Measurements from ENCODE around the genes DRC7 and PRSS54.

DNA sequence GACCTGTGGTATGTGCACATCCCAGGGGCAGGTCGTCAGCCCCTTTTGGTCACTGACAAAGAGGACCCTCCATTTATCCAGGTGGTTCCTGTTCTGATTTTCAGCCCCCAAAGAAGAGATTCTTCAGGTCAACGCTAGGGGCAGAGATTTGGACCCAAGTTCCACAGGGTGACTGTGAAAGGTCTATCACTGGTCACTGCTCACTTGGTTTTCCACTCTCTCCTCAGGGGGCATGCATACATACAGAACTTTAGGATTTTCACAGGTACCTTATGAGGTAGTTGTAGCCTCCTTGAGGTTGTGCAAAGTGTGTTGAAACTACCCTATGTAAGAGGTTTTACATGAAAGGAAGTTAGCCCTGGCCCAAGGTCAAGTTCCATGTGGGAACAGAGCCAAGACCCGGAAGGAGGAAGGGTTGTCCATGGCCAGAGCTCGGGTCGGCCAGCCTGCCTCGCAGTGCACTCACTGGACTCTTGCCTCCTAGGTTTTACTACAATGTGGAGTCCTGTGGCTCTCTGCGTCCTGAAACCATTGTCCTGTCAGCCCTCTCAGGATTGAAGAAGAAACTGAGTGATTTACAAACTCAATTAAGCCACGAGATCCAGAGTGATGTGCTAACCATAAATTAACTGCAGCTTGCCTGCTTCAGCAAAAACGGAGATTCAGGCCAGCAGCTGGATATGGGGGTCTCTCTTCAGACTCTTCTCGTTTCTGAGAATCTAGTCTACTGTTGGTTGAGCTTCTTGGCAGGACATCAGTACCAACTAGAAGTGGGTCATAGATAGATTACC, 8.2 kb downstream of the POLR2C start:
- RRBS, 2 experiments: no CpG with 5 or more reads among the region's 10 CpGs
CAGE:
- cytosol, long polyA minus RNA: no peak
- cytosol, long polyA plus RNA: no peak
- long polyA plus RNA: no peak
- nucleus, long polyA minus RNA: no peak
- nucleus, long polyA plus RNA: no peak

DNA sequence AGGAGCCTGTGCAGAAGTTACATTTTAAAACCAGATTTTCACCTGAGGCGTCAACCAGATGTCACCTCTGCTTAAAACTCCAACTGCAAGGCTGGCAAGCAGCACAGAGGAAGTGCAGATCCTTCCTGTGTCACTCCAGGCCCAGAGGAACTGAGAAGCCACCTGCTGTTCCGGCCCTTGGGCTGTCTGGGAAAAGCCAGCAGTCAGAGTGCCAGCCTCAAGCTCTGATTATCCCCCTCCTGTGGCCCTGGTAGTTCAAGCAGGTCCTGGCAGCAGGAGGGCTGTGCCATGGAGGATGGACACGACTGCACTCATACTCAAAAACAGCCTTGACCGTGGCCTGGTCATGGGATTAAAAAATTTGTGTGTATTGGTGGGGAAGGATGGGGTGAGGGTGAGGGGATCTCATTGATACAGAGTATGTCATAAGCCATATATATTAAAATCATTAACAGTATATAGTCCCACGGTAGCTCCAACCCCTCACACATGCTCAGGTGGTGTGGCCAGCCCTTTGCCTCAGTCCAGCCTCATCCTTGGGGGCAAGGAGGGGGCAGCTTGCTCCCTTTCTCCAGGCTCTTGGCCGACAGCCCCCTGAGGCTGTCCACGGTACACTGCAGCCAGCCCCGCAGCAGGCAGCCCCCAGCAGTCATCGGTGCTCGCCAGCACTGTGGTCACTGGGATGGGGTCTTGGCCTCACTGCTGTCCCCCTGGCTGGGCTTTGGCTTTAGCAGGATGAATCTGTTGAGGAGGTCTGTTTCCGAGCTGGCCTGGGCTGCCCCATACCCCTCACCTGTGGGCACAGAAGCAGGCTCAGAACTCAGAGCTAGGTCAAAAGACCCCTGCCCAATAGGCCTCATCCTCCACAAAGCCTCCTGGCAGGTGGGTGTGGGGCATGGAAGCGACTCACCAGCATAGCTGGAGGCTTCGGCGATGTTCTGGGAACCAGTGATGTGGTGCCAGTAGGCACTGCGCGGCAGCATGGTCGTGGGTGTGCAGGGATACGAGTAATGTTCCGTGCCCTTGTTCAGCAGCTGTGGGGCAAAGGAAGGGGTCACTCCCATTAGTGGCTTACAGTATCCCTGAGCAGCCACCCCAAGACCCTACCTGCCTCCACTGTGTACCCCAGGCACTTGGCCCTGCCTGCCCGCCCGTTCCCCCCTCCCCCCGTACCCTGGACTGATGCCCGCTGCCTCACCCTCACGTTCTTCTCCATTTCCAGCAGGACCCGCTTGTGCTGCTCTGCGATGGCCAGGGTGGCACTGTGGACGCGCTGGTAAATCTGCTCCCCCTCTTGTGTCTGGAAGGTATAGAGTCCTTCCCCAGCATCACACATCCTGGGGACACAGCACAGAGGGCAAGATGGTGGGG, 10.7 kb downstream of the POLR2C start:
- RRBS, 2 experiments: no CpG with 5 or more reads among the region's 28 CpGs
CAGE:
- cytosol, long polyA minus RNA: no peak
- cytosol, long polyA plus RNA: no peak
- long polyA plus RNA: no peak
- nucleus, long polyA minus RNA: no peak
- nucleus, long polyA plus RNA: no peak

DNA sequence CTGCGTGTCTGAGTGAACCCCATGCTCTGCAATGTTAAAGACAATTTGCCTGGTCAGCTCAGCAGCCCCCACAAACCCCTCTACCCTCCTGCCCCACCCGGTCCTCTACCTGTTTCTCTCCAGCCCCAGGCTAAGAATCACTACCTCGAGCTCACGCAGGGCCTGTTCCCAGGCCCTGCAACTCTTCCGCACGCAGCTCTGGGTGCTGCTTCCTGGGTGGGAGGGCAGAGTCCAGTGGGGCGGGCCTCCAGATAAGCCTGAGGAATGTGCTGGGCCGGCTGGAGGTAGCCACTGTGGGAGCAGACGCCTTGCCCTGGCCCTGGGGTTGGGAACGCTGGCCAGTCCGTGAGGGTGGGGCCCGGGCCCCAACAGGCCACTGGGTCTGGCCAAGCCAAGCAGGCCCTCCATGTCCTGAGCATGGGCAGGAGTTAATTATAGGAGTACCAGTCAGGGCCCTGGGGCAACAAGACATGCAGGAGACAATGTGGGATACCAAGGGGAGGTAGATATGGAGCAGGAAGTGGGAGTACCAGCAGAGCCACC, 6.0 kb downstream of the DOK4 start:
- RRBS, 2 experiments: 1 to 3% methylated on average over 5 of the region's 12 CpGs
CAGE:
- cytosol, long polyA minus RNA: start-site peak on the minus strand centred at position 188 of the sequence, 98 bp wide, 75 reads
- cytosol, long polyA plus RNA: start-site peak on the minus strand centred at position 191 of the sequence, 50 bp wide, 228 and 223 reads in 2 replicates
- long polyA plus RNA: start-site peak on the minus strand centred at position 183 of the sequence, 56 bp wide, 166 and 183 reads in 2 replicates
- nucleus, long polyA minus RNA: no peak
- nucleus, long polyA plus RNA: start-site peak on the minus strand centred at position 182 of the sequence, 39 bp wide, 380 and 310 reads in 2 replicates

DNA sequence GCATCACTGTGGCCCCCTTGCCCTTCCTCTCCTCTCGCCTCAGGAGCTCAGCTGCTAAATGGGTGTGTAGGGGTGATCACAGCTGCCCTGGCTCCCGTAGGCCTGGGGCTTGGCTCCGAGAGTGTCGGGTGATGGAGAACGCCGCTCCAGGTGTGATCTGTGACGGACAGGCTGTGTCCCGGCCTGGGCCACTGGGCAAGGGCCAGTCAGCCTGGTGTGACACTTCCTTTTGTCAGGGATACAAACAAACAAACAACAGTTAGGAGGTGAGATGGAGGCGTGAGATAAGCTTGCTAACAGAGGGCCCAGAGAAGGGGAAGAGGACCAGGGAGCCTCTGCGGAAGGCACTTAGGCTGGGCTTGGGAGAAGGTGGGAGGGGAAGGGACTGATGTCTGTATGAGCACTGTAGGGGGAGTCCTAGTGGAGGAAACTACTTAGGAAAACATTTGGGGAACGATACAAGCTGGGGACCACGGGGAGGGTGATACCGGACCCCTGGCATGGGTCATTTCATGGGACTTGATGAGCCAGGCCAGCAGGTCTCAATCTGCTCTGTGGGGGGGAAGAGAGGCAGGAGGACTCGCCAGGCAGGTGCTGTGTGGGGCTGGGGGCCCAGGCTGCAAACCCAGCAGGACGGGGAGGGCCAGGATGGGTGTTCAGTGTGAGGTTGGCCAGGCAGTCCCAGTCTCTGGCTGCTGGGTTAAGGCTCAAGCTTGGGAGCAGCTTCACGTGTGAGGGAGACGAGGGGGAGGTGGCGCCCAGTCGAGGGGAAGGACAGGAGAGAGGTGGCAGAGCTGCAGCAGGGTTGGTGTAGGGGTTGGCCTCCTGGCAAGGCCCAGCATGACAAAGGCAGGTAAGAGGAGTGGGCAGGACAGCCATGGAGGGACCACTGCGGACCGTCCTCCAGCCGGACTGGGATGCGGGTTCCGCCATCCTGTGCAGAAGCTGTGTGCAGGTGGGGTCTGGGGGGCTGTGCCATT, 2.3 kb downstream of the ADGRG1 start:
- RRBS, 2 experiments: no CpG with 5 or more reads among the region's 24 CpGs
CAGE:
- cytosol, long polyA minus RNA: no peak
- cytosol, long polyA plus RNA: no peak
- long polyA plus RNA: no peak
- nucleus, long polyA minus RNA: no peak
- nucleus, long polyA plus RNA: no peak

DNA sequence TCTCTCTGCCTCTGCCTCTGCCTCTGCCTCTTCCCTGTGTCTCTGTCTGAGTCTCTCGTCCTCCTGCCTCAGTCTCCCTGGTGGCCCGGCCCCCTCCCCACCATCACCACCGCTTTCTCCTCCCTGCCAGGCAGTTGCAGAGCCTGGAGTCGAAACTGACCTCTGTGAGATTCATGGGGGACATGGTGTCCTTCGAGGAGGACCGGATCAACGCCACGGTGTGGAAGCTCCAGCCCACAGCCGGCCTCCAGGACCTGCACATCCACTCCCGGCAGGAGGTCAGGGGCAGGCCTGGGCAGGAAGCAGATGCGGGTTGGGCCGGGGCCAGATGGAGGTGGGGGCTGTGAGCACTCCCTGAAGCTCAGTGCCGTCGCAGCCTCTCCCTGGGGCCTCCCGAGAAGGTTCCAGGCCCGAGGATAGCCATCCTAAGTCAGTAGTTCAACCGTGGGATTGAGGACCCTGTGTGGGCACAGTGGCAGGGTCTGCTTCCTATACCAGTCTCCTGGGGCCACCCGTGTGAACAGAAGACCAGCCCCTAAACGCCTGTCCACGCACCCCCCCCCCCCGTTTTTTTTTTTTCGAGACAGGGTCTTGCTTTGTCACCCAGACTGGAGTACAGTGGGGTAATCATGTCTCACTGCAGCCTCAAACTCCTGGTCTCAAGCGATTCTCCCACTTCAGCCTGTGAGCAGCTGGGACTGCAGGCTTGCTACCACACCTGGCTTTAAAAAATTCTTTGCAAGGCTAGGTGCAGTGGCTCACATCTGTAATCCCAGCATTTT, 14.1 kb upstream of the ADGRG3 start:
- RRBS, 2 experiments: 90 to 91% methylated on average over 6 to 7 of the region's 23 CpGs
CAGE:
- cytosol, long polyA minus RNA: no peak
- cytosol, long polyA plus RNA: no peak
- long polyA plus RNA: no peak
- nucleus, long polyA minus RNA: no peak
- nucleus, long polyA plus RNA: no peak

DNA sequence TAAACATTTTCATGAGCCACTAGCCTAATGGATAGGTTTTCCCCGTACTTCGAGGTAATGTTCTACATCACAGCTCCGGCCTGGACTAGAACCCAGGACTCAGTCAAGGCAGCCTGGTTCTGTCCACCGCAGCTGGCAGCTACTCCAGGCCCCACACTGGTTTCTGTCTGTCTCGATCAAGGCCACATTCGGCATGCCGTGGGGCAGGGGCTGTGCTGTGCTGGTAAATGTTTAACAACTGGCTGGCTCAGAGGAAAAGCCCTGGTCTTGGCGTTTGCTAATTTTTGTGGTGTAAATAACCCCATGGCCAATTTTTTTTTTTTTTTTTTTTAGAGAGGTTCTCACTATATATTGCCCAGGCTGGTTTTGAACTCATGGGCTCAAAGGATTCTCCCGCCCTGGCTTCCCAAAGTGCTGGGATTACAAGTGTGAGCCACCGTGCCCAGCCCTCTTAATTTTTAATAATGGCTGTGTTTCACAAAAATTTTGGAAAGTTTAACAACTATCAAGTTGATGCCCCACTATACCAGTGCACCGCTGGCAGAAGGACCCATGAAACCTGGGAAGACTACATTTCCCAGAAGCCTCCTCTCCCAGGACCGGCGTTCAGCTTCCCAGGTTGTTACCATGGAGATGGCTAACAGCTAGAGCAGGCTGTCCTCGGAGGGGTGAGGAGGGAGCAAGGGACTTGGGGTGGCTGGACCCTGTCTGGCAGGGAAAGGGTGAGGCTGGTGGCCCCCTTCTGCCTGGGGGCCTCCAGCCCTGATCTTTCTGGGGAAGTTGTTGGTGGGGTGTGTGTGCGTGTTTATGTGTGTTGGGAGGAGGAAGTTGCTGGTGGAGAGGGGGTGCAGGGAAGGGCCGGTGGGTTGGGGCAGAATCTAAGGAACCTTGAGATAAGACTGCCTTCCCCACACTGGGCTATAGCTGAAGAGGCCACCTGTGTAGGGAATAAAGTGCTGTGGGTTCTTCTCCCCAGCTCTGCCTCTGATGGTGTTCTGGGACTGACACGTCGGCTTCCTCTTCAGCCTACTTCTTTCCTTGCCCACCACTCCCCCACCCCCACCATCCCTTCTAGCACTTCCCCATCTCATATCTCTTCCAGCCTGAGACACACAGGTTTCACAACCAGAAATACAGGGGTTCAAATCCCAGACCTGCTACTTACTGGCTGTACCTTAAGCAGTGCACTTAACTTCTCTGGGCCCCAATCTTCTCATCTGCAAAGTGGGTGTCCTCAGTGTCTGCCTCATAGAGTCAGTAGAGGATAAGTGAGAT, at the start of gene DRC7:
DRC7 (plus strand) TSS at position 622 of the 1,275 bp plus-strand sequence.
- RRBS, 2 experiments: no CpG with 5 or more reads among the region's 18 CpGs
CAGE:
- cytosol, long polyA minus RNA: no peak
- cytosol, long polyA plus RNA: no peak
- long polyA plus RNA: no peak
- nucleus, long polyA minus RNA: no peak
- nucleus, long polyA plus RNA: no peak

GRCh38 chr16:57734568-57735662, 655 bp upstream of the KATNB1 start:
- RRBS, 2 experiments: no CpG with 5 or more reads among the region's 49 CpGs
CAGE:
- cytosol, long polyA minus RNA: no peak
- cytosol, long polyA plus RNA: no peak
- long polyA plus RNA: no peak
- nucleus, long polyA minus RNA: no peak
- nucleus, long polyA plus RNA: no peak

GRCh38 chr16:57802888-57803182, 544 bp upstream of the KIFC3 start:
- RRBS, 2 experiments: no CpG with 5 or more reads among the region's 13 CpGs
CAGE:
- cytosol, long polyA minus RNA: no peak
- cytosol, long polyA plus RNA: no peak
- long polyA plus RNA: no peak
- nucleus, long polyA minus RNA: no peak
- nucleus, long polyA plus RNA: no peak

DNA sequence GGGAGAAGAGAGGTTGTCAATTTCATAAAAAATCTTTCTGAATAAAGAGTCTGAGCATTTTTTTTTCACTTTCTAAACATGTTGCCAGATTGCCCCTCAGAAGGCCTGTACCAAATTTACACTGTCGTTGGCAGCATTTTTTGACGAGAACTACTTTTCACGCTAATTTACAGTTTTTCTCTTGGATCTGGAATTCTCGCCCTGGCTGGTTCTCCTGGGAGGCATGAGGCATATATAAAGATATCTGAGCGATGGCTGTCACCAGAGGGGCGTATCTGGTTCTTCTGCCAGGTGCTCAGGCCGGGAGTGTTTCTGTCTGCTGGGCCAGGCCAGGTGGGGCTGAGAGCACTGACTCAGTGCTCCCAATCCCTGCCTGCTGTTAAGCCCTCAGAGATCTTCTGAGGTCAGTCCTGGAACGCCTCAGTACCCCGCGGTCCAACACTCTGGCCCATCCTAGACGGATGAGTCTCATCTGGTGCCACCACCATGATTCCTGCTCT, 7.4 kb upstream of the KIFC3 start:
- RRBS, 2 experiments: no CpG with 5 or more reads among the region's 11 CpGs
CAGE:
- cytosol, long polyA minus RNA: no peak
- cytosol, long polyA plus RNA: no peak
- long polyA plus RNA: no peak
- nucleus, long polyA minus RNA: no peak
- nucleus, long polyA plus RNA: no peak

- RRBS, 2 experiments: no CpG with 5 or more reads among the region's 11 CpGs
CAGE:
- cytosol, long polyA minus RNA: start-site peak on the plus strand at chr16:57810467-57810522, 10 reads
- cytosol, long polyA plus RNA: no peak
- long polyA plus RNA: no peak
- nucleus, long polyA minus RNA: no peak
- nucleus, long polyA plus RNA: no peak
Measured at GRCh38 chr16:57810192-57810721, 8.0 kb upstream of the KIFC3 start.

GRCh38 chr16:57816022-57816819, 13.9 kb upstream of the KIFC3 start:
- RRBS, 2 experiments: no CpG with 5 or more reads among the region's 16 CpGs
CAGE:
- cytosol, long polyA minus RNA: no peak
- cytosol, long polyA plus RNA: no peak
- long polyA plus RNA: no peak
- nucleus, long polyA minus RNA: no peak
- nucleus, long polyA plus RNA: no peak

GRCh38 chr16:57892355-57893079, 78.4 kb downstream of the CNGB1 start:
- RRBS, 2 experiments: no CpG with 5 or more reads among the region's 12 CpGs
CAGE:
- cytosol, long polyA minus RNA: start-site peak on the plus strand at chr16:57892947-57892968, 10 reads
- cytosol, long polyA plus RNA: no peak
- long polyA plus RNA: no peak
- nucleus, long polyA minus RNA: no peak
- nucleus, long polyA plus RNA: no peak

DNA sequence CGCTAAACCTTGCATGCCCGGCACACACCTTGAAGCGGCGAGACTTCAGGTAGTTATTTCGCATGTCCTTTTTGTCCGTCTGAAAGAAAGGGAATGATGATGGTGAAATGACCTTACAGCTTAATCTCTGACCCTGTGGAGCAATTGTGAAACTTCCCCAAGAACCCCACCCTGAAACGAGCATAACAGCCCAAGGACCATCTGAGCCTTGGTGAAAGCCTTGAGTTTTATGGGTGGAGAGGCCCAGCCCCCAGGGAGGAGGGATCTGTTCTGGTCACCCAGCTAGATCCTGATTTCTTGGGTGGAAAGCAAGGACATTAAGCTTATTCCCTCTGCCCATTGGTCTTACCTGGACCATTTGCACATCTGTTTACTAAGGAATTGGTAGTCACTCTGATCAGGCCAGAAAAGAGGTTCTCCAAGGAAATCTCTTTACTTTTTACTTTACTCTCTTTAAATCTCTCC, 54.8 kb downstream of the CNGB1 start:
- RRBS, 2 experiments: no CpG with 5 or more reads among the region's 7 CpGs
CAGE:
- cytosol, long polyA minus RNA: no peak
- cytosol, long polyA plus RNA: no peak
- long polyA plus RNA: no peak
- nucleus, long polyA minus RNA: no peak
- nucleus, long polyA plus RNA: no peak

DNA sequence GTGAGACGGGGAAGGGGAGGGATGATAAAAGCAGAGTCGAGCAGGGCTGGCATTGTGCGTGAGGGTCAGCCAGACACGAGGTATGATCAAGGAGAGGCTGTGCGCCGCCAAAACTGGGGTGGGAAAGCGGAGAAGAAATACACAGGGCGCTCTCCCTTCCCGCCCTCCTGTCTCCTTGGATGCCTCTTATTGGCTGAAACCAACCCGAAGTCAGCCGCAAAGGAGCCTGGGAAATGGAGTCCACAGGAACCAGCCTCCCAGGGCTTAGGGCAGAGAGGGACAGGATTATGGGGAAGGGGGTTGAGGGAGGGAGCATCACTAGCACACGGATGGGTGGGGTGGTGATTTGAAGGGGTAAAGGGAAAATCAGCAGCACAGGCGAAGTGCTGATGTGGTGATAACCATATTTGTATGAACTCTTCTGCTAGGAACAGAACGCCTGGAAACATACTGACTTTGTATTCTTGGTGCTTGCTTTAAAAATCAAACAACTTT, 13.3 kb upstream of the CCDC113 start:
- RRBS, 2 experiments: no CpG with 5 or more reads among the region's 14 CpGs
CAGE:
- cytosol, long polyA minus RNA: no peak
- cytosol, long polyA plus RNA: no peak
- long polyA plus RNA: no peak
- nucleus, long polyA minus RNA: no peak
- nucleus, long polyA plus RNA: no peak

- RRBS, 2 experiments: no CpG with 5 or more reads among the region's 14 CpGs
CAGE:
- cytosol, long polyA minus RNA: no peak
- cytosol, long polyA plus RNA: no peak
- long polyA plus RNA: no peak
- nucleus, long polyA minus RNA: no peak
- nucleus, long polyA plus RNA: no peak
Measured at GRCh38 chr16:58294924-58295630, at the start of gene PRSS54. PRSS54 (minus strand) TSS chr16:58295025.

DNA sequence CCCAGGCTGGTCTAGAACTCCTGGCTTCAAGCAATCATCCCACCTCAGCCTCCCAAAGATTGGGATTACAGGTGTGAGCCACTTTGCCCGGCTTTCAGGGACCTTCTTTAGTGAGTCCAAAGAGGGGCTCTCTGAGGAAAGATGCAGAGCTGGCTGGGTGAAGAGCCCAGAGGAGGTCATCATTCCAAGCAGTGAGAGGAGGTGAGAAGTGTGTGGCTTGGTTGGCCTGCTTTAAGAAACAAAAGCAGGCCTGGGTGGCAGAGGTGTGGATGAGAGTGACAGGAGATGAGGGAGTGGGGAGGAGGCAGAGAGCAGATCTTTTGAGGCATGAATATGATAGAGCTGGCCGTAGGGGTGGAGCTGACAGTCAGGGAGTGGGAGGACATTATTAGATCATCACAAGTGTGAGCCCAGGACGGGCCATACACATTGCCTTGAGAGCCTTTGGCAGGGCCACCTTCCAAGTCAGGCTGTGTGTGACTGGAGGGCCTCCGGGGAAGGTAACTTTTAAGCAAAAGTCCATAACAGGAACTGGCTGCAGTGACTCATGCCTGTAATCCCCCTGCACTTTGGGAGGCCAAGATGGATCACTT, 26.2 kb downstream of the GINS3 start:
- RRBS, 2 experiments: no CpG with 5 or more reads among the region's 4 CpGs
CAGE:
- cytosol, long polyA minus RNA: no peak
- cytosol, long polyA plus RNA: no peak
- long polyA plus RNA: no peak
- nucleus, long polyA minus RNA: no peak
- nucleus, long polyA plus RNA: no peak

GRCh38 chr16:58426079-58426455, 33.8 kb downstream of the GINS3 start:
- RRBS, 2 experiments: no CpG with 5 or more reads among the region's 6 CpGs
CAGE:
- cytosol, long polyA minus RNA: no peak
- cytosol, long polyA plus RNA: no peak
- long polyA plus RNA: no peak
- nucleus, long polyA minus RNA: no peak
- nucleus, long polyA plus RNA: no peak

- RRBS, 2 experiments: 7% methylated on average over 34 to 37 of the region's 117 CpGs
CAGE:
- cytosol, long polyA minus RNA: no peak
- cytosol, long polyA plus RNA: no peak
- long polyA plus RNA: no peak
- nucleus, long polyA minus RNA: no peak
- nucleus, long polyA plus RNA: no peak
Measured at GRCh38 chr16:58462707-58463913, 36.8 kb upstream of the NDRG4 start.

DNA sequence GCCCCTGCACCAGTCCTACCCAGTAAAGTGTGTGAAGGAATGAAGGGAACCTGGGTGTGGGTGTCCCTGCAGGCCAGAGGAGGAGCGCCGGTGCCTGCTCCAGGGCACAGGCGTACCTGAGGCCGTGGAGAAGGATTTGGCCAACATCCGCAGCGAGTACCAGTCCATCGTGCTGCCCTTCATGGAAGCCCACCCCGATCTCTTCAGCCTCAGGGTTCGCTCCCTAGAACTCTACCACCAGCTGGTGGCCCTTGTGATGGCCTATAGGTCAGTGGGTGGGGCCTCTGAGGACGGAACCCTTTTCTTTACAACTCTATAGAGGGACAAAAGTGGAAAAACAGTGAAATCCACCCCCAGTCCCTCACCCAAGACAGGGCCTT, 1.1 kb downstream of the SETD6 start:
- RRBS, 2 experiments: no CpG with 5 or more reads among the region's 10 CpGs
CAGE:
- cytosol, long polyA minus RNA: no peak
- cytosol, long polyA plus RNA: no peak
- long polyA plus RNA: no peak
- nucleus, long polyA minus RNA: no peak
- nucleus, long polyA plus RNA: no peak

DNA sequence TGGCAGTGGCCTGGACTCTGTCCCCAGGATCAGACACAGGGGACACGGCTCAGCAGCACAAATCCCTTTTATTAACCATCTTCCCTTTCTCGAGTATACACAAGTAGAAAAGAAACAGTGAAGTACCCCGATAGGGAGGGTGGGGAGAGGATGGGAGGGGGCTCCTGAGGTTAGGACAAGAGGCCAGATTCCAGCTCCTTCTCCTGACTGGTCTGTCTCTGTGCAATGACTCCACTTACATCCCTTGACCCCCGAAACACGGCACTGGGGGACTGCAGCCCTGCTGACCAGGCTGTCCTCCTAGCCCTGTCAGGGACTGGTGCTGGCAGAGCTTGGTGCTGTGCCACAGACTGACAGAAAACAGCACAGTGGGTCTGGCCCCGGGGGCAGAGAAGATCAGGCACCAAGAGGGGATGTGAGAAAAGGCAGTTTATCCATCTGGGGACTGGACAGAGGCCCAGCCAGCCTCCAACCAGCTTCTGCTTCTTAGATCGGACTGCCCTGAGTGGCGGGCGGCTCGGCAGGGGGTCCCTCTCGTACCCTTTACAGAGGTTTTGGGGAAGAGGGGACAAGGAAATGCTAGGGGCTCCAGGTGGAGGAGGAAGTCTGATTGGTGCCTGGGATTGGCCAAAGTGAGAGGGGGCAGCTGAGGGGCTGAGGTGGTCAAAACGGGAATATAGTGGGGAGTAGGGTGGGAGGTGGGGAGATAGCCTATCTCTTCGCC, 19.3 kb downstream of the SLC38A7 start:
- RRBS, 2 experiments: no CpG with 5 or more reads among the region's 13 CpGs
CAGE:
- cytosol, long polyA minus RNA: no peak
- cytosol, long polyA plus RNA: start-site peak on the minus strand centred at position 247 of the sequence, 329 bp wide, 70 and 118 reads in 2 replicates
- long polyA plus RNA: no peak
- nucleus, long polyA minus RNA: no peak
- nucleus, long polyA plus RNA: start-site peak on the minus strand centred at position 166 of the sequence, 171 bp wide, 20 and 64 reads in 2 replicates

Measured in HepG2 (cell line).